AG08470 (cell line): ENCODE data around the genes NEIL3, AGA and ING2.

DNA sequence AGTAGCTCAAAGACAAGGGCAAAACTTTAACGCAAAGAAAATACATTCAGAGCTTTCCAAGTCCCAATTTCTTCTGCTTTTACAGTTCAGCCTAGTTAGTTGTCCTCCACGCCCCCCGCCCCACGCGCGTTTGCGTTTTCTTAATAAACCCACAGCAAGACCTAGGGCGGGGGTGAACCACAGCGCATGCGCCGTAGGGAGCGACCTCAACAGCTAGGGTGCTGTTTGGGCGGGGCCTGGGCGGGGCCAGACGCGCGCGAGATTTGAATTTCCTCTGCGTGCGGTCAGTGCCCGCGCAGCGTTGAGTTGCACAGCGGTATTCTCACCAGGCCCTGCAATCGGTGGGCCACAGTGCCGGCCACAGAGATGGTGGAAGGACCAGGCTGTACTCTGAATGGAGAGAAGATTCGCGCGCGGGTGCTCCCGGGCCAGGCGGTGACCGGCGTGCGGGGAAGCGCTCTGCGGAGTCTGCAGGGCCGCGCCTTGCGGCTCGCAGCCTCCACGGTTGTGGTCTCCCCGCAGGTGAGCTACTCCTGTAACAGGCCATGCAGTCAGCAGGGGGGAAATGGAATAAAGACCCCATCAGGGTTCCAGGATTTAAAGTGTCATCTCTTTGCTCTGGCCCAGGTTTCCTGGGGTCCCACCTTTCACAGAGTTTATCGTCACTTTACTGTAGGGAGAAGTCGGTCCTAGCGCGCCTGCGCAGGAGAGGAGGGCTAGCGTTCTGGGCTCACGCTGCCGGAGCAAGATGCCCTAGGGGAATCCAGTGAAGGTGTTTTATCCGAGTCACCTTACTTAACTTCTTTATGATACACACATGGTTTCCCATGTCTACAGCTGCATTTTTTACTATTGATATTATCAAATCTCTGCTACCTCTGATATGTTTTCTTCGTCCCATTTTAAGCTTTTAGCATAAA lies at the start of gene NEIL3:
Gene NEIL3, plus strand, starts transcription at position 287 of the 920 bp plus-strand sequence.
- RRBS = under 1% methylated on average over 6 of the region's 53 CpGs

DNA sequence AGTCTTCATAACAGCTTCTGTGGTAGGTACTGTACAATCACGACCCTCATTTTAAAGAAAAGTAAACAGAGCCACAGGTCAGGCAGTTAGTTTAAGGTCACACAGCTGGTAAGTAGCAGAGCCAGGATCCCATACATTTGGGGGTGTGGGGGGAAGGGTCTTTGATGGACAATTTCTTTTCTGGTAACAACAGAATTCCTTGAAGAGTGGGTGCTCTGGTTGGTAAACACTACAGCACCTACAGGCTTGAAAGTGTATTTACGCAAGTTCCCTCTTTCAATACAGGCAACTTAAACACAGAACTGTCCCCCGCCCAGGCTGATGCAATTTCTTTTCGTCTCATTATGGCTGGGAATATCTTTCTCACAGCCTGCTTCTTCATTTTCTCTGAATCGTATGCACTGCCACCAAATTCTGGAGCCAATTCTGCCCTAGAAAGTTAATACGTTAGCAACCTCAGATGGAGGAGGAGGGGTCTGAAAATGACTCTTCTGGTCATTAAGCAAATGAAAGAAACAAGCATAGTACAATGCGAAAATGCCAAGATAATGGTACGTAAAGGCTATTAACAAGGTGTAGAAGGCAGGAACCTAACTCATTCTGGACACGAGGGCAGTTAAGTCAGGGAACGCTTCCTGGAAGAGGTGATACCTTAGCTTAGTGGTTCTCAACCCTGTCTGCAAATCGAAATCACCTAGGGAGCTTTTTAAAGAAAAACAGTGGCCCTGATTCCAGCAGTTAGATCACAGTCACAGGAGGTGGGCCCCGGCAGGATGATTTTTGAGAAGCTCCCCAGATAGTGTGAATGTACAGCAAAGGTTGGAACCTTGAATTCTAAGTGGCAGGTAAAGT lies 1.1 kb downstream of the AGA start:
- RRBS = no CpG with 5 or more reads among the region's 12 CpGs

GRCh38 chr4:177441782-177442649 lies at the start of gene AGA:
Gene AGA (minus strand): TSS chr4:177442437.
- RRBS = no CpG with 5 or more reads among the region's 61 CpGs

GRCh38 chr4:177907607-177908200 lies 465.5 kb upstream of the AGA start:
- RRBS = no CpG with 5 or more reads among the region's 7 CpGs

GRCh38 chr4:180057482-180057823 lies 2185.7 kb upstream of the TENM3 start:
- RRBS = no CpG with 5 or more reads among the region's 4 CpGs

DNA sequence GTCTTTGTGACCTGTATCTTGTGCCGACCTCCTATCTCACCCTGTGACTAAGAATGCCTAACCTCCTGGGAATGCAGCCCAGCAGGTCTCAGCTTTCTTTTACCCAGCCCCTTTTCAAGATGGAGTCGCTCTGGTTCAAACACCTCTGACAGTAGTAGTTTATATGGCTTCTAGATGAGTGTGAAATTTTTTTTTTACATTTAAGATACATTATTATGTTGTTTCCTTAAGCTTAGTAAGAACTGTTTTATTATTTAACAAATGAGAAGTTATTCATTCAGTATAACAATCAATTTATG lies 514.5 kb upstream of the TENM3 start:
- RRBS = no CpG with 5 or more reads among the region's 2 CpGs

GRCh38 chr4:183241161-183241489 lies 79.0 kb downstream of the CLDN22 start:
- RRBS = no CpG with 5 or more reads among the region's 7 CpGs

DNA sequence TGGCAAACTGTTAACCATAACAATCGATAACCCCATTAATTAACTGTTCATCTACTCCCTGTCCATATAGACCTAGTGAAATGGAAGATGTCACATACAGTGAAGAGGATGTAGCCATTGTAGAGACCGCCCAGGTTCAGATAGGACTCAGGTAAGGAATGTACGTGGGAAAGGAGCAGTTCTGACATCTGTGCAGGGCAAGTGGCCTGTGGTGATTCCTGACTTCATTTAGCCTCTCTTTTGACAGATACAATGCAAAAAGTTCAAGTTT lies 54.5 kb downstream of the CLDN22 start:
- RRBS = no CpG with 5 or more reads among the region's 3 CpGs

- RRBS = no CpG with 5 or more reads among the region's 13 CpGs
Measured at GRCh38 chr4:183268652-183269144, 51.4 kb downstream of the CLDN22 start.

DNA sequence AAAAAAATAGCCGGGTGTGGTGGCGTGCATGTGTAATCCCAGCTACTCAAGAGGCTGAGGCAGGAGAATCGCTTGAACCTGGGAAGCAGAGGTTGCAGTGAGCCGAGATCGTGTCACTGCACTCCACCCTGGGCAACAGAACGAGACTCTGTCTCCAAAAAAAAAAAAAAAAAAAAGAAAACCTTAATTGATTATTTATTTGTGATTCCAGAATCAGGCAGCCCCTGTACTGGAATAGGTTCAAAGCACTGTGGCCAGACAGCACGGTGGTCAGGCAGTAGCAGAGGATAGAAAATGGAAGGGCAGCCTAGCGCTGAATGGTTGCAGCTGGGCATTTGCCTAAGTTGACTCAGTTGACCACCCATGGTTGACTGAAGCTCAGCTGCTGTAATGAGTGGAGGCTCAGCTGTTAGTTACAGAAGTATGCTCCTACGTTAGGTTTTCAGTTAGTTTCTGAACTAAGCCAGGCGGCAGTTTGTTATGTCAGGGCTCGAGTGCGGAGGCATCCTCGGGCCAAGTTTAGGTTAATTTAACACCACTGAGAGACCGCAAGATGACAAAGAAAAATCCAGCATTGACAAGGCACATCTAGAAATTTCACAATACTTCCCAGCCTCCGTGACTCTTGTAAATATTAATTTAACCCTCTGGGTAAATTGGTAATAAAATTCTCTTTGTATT lies 33.3 kb upstream of the CDKN2AIP start:
- RRBS = no CpG with 5 or more reads among the region's 15 CpGs

DNA sequence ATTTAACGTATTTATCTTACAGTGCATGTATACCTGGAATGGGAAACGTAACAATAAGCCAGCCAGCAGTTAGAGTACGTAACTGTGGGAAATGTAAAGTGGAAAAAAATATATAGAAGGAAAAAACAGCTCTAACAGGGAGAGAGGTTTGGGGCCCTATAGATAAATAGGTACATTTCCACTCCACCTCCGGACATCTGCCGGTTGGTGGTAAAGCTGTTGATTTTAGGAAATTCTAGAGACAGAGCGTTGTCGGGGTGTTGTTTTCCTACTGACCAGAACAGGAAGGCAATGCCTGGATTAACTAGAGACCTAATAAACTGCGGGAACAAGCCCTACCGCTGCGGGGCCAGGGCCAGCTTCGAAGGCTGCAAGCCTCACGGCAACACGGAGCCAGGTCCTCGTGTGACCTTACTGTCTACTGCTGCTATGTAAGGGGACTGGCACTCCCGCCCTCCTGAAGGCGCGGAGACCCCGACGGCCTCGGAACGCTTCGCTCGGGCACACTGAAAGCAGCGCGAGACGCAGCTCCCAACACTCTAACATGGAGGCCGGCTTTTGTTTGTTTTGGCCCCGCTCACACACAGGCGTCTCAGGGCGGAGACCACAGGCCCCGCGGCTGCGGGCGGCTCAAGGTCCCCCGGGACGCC lies 716 bp upstream of the CDKN2AIP start:
- RRBS = 1% methylated on average over 8 of the region's 36 CpGs

- RRBS = 2% methylated on average over 38 of the region's 66 CpGs
Measured at GRCh38 chr4:183504042-183504605, 734 bp upstream of the ING2 start.

GRCh38 chr4:183504606-183505430 lies at the start of gene ING2:
Gene ING2 (plus strand): TSS chr4:183505058.
- RRBS = 2% methylated on average over 26 of the region's 94 CpGs

GRCh38 chr4:183631421-183632073 lies 27.4 kb downstream of the RWDD4 start:
- RRBS = no CpG with 5 or more reads among the region's 10 CpGs

- RRBS = no CpG with 5 or more reads among the region's 7 CpGs
Measured at GRCh38 chr4:183659656-183660032, 551 bp downstream of the TRAPPC11 start.

GRCh38 chr4:183721119-183721742 lies 62.1 kb downstream of the TRAPPC11 start:
- RRBS = no CpG with 5 or more reads among the region's 24 CpGs

GRCh38 chr4:183959616-183960392 lies 54.7 kb downstream of the STOX2 start:
- RRBS = no CpG with 5 or more reads among the region's 10 CpGs

GRCh38 chr4:184265414-184266596 lies 48.1 kb upstream of the ENPP6 start:
- RRBS = no CpG with 5 or more reads among the region's 17 CpGs

- RRBS = no CpG with 5 or more reads among the region's 2 CpGs
Measured at GRCh38 chr4:184280839-184281203, 63.1 kb upstream of the ENPP6 start.

- RRBS = no CpG with 5 or more reads among the region's 12 CpGs
Measured at GRCh38 chr4:184344920-184346051, 127.6 kb upstream of the ENPP6 start.